Umbilical cord (tissue), 2 donors: ENCODE results near the genes STING1, PSD2 and NRG2.

- RAMPAGE, long total RNA: no peak
These were observed 4.0 kb downstream of the SMIM33 start for GRCh38 chr5:139474780-139475197.

- RAMPAGE, long total RNA: start-site peak on the minus strand at chr5:139482242-139482383, 12 and 8 reads in 2 replicates
These were observed at the start of gene STING1 for GRCh38 chr5:139482004-139483145. Gene STING1, minus strand, starts transcription at chr5:139482758.

- RAMPAGE, long total RNA: no peak
These were observed 4.4 kb upstream of the CXXC5 start for GRCh38 chr5:139643417-139644524.

- RAMPAGE, long total RNA: no peak
These were observed 7.7 kb downstream of the CXXC5 start for GRCh38 chr5:139655595-139656481.

DNA sequence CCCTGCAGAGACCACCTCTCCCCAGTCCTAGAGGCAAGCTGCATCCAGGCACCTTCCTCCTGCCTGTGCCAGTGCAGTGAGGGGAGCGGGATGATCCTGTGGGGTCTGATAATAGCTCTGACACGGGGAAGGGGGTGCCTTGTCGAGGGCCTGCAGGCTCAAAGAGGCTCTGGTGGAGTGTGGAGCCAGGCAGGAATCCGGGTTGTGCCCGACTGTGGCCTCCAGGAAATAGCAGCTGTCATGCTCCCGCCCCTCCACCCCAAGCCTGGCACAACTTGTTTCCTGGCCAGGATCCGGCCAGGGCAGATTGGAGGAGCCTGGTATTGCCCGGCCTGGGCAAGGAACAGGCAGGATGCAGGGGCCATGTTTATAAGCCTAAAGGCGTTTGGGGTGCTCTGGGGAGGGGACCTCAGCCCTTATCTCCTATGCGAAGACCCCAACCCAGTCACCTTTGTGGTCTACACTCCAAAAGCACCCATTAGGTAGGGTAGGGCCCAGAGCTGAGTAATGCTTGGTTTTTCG is 12.0 kb downstream of the CXXC5 start:
- RAMPAGE, long total RNA: no peak

- RAMPAGE, long total RNA: no peak
These were observed 29.7 kb downstream of the CXXC5 start for GRCh38 chr5:139677746-139678434.

- RAMPAGE, long total RNA: no peak
These were observed 61.6 kb downstream of the CXXC5 start for GRCh38 chr5:139709566-139710368.

DNA sequence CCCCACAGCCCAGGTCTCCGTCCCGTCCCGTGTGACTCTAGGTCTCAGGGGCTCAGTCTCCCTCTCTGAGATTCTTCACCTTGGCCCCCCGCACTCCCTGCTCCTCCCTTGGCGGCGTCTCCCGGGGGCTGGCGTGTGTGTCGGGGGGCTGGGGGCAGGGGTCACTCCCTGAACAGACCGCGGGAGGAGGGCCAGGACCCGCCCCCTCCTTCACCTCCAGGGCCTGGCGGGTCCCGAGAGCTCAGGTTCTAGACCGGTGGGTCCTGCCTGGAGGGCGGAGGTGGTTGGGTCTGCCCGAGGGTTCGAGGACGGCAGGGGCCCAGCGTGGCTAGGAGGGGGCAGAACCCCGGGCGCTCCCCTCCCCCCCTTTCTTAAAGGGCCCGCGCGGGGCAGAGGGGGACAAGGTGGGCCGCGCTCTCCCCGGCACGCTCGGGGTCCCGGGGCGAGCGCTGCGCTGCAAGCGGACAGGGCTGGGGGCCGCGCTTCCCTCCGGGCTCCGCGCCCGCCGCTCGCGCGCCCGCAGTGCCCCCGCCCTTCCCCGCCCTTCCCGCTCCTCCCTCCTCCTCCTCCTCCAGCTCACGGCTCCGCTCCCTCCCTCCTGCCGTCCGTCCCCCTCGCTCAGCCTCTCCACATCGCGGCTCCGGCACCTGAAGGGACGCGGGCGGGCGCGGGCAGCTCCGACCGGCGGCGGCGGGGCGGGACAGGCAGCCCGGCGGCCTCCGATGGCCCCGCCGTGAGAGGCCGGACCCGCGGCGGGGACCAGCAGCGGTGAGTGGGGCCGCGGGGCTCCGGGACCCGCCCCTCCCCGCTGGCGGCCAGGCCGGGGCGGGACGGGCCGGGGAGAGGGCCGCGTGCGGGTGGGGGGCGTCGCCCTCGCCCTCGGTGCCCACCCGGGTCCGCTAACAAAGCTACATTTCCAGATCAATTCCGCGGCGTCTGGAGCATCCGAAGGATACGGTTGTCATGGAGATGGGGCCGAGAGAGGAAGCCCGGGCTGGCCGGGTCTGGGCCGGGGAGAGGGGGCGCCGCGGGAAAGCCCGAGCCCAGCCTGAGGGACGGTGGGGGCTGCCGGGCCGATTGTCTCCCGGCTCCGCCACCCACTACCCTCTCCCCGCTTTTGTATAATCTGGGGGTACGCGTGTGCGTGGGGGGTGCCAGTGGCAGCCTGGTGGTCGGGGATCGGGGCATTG is at the start of gene PSD2:
TSS of gene PSD2 (plus strand) at position 601 of the 1,190 bp plus-strand sequence.
- RAMPAGE, long total RNA: no peak

DNA sequence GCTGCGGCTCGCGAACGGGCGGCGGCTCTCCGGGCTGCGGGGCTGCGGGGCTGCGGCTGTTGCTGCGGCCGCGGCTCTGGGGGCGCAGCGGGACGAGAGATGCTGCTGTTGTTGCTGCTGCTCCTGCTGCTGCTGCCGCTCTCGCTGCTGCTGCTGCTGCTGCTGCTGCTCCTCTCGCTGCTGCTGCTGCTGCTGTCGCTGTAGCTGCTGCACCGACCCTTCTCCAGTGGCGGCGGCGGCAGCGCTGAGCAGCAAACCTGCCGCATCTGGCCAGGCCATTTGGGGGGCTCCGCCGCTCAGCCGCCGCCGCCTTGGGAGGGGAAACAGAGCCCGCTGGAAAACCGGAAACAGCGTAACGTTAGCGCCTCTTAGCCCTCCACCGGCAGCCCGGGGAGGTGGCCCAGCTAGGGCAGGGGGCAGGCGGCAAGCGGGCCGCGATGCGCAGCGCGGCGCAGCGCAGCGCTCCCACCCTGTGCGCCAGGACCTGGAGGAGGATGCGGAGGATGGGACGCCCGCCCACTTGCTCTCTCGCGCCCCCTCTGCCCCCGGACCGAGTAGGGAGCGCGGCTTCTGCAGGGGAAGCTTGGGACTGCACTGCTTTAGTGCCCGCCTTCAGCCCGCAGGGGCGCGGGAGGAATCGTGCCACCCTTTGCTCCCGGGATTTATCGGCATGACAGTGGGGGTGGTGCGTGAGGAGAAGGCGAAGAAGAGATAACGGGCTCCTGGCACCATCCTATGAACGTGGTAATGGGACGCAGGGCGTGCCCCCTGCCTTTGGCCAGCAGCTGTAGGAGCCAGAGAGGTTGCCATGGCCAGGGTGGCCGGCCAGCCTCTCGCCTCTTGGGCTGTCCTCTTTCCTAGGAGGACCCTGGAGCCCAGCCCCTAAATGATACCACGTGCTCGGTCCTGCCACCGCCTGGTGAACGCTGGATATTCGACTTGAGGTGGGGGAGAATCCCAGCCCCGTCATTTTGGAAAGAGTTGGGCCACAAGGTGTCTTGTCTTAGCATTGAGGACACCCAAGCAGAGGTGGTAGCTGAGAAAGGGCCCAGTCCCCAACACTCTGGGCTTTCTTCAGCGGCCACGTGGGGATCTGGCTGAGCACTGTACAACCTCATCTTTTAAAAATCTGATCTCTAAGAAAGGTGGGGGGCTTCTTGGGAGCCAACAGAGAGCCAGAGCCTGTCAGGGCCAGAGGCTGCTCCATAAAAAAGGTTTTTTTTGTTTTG is at the start of gene NRG2:
TSS of gene NRG2 (minus strand) at position 496 of the 1,229 bp plus-strand sequence.
- RAMPAGE, long total RNA: no peak

GRCh38 chr5:140107548-140108358 is 6.2 kb upstream of the PURA start:
- RAMPAGE, long total RNA: no peak

DNA sequence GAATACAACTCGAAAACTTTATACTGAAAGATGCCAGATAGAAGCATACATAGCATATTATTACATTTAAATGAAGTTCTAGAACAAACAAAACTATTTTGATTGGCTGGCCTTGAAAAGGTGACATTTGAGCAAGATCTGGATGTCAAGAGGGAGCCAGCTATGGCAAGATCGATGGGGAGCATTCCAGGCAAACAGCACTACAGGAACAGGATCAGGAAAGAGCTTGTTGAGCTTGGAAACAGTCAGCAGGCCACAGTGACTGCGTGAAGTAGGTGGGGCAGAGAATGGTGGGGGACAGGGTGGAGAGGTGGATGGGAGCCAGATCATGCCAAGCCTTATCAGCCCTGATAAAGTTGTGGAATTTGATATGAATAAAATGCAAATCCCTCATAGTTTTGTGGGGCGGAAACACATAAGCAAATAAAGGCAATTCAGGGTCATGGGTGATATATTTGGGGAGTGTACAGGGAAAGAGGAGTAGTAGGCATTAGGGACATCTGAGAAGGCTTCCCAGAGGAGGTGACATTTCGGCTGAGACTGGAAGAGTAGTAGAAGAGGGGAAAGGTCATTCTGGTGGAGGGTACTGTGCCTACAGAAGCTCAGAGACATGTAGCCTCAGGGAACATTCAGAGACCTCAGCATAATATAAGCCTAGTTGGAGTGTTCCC is 9.9 kb upstream of the CYSTM1 start:
- RAMPAGE, long total RNA: no peak

- RAMPAGE, long total RNA: no peak
These were observed 59.5 kb downstream of the PFDN1 start for GRCh38 chr5:140243092-140244114.

GRCh38 chr5:140256152-140256831 is 46.6 kb downstream of the PFDN1 start:
- RAMPAGE, long total RNA: no peak

DNA sequence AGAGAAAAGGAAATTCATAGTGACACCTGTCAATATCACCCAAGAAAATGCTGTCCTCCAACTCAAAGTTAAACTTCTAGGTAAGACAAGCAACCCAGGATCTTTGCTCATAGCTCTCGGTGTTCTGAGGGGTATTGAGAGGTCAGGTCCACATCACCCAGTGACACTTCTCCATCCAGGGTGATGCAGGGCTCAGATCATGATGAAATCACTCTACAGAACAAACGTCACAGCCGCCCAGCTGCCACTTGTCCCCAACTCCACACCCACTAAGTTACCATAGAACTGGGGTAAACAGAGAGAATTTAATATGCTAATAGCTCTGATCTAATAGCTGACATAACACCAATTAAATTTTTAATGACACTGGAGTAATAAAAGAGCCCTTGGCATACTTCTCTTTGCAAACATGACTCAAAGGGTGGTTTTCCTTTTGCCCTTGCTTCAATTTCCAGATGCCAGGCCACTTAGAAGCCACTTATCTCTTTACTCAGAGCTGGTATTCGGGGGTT is 41.1 kb downstream of the PFDN1 start:
- RAMPAGE, long total RNA: no peak

- RAMPAGE, long total RNA: no peak
These were observed 352 bp downstream of the ANKHD1 start for GRCh38 chr5:140401975-140402394.

DNA sequence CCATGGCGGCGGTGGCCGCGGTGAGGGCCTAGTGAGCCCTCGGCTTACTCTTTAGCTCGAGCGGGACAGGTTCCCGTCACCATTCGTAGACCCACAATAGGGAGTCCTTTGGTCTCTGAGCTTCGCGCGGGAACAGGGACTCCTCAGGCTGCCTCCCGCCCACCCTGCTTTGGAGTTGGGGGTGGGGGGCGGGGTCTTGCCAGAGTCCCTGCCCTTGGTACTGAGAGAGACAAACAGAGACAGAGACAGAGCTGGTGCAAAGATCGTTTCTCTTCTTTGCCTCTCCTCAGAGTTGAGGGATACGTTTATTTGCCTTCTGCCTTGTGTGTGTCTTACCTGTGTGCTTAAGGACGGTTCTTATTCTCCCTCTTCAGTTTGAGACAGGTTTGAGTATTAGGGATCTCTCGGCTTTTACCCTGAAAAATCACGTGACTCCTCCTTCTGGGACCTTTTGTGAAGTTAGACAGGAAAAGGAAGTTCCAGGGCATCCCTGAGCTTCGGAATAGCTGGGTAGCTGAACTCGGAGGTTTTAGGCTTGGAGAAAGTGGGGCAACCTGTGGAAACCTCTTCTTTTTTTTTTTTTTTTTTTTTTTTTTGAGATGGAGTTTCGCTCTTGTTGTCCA is 873 bp downstream of the ANKHD1 start:
- RAMPAGE, long total RNA: no peak

DNA sequence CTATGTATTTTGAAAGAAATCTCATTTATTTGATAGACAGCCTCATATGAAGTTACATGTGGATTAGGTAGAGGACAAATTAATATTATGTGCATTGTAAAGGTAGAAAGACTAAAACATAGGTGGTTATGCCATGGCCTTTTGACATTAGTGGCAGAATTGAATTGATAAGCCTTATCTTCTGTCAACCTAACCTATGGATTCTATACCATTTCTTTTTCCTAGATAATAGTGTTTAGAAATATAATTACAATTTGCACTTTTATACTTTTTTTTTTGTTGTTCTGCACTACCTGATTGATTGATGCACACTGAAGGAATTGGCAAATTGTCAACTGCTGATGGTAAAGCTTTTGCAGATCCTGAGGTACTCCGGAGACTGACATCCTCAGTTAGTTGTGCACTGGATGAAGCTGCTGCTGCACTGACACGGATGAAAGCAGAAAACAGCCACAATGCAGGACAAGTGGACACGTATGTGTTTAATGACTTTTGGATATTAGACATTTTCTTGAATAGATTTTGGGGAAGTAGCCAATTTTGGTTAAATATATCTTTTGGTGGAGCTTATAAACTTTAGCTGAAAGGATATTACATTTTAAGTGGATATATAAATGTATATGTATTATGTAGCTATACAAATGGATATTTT is 36.6 kb downstream of the ANKHD1 start:
- RAMPAGE, long total RNA: no peak

- RAMPAGE, long total RNA: no peak
These were observed 40.7 kb upstream of the EIF4EBP3 start for GRCh38 chr5:140506825-140507024.

DNA sequence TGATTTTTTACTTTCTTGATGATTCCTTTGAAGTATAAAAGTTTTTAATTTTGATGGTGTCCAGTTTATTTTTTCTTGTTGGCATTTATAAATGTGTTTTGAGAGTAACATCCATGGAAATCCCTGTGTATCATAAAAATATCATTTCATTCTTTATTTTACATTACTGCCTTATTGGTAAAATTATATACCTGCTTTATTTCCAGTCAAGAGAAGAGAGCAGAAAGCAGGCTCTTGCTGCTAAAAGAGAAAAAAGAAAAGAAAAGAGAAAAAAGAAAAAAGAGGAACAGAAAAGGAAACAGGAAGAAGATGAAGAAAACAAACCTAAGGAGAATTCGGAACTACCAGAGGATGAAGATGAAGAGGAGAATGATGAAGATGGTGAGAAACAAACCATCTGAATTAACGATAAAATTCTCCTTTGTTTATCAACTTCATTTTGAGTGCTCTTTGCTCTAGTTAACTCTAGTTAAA is 23.6 kb upstream of the EIF4EBP3 start:
- RAMPAGE, long total RNA: no peak

GRCh38 chr5:140547781-140548832 is 645 bp downstream of the EIF4EBP3 start:
- RAMPAGE, long total RNA: no peak